Myometrial cell (primary cell): Measurements from ENCODE around the genes BICC1 and PHYHIPL.

DNA sequence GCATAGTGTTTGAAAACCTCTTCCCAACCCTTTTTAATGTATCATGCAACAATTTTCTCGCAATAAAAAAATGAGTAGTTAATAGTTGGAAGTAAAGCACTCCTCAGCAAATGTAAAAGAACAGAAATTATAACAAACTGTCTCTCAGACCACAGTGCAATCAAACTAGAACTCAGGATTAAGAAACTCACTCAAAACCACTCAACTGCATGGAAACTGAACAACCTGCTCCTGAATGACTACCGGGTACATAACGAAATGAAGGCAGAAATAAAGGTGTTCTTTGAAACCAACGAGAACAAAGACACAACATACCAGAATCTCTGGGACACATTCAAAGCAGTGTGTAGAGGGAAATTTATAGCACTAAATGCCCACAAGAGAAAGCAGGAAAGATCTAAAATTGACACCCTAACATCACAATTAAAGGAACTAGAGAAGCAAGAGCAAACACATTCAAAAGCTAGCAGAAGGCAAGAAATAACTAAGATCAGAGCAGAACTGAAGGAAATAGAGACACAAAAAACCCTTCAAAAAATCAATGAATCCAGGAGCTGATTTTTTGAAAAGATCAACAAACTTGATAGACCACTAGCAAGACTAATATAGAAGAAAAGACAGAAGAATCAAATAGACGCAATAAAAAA is 135.8 kb downstream of the PRKG1 start:
- RAMPAGE, long total RNA: no peak

GRCh38 chr10:51382812-51383428 is 308.6 kb downstream of the PRKG1 start:
- RAMPAGE, long total RNA: no peak

- RAMPAGE, long total RNA: no peak
Observed at GRCh38 chr10:51457222-51457555, 242.2 kb downstream of the CSTF2T start.

- RAMPAGE, long total RNA: no peak
Observed at GRCh38 chr10:51477463-51478221, 221.8 kb downstream of the CSTF2T start.

- RAMPAGE, long total RNA: no peak
Observed at GRCh38 chr10:51894627-51895057, 195.2 kb upstream of the CSTF2T start.

- RAMPAGE, long total RNA: no peak
Observed at GRCh38 chr10:52763163-52763692, 9.4 kb downstream of the MBL2 start.

- RAMPAGE, long total RNA: no peak
Observed at GRCh38 chr10:52771367-52771912, 1.1 kb downstream of the MBL2 start.

GRCh38 chr10:52774469-52775216 is 2.1 kb upstream of the MBL2 start:
- RAMPAGE, long total RNA: no peak

- RAMPAGE, long total RNA: no peak
Observed at GRCh38 chr10:55630884-55631832, 729.9 kb downstream of the ZWINT start.

- RAMPAGE, long total RNA: no peak
Observed at GRCh38 chr10:57992494-57993290, 275.0 kb downstream of the IPMK start.

- RAMPAGE, long total RNA: no peak
Observed at GRCh38 chr10:58052530-58052823, 215.2 kb downstream of the IPMK start.

DNA sequence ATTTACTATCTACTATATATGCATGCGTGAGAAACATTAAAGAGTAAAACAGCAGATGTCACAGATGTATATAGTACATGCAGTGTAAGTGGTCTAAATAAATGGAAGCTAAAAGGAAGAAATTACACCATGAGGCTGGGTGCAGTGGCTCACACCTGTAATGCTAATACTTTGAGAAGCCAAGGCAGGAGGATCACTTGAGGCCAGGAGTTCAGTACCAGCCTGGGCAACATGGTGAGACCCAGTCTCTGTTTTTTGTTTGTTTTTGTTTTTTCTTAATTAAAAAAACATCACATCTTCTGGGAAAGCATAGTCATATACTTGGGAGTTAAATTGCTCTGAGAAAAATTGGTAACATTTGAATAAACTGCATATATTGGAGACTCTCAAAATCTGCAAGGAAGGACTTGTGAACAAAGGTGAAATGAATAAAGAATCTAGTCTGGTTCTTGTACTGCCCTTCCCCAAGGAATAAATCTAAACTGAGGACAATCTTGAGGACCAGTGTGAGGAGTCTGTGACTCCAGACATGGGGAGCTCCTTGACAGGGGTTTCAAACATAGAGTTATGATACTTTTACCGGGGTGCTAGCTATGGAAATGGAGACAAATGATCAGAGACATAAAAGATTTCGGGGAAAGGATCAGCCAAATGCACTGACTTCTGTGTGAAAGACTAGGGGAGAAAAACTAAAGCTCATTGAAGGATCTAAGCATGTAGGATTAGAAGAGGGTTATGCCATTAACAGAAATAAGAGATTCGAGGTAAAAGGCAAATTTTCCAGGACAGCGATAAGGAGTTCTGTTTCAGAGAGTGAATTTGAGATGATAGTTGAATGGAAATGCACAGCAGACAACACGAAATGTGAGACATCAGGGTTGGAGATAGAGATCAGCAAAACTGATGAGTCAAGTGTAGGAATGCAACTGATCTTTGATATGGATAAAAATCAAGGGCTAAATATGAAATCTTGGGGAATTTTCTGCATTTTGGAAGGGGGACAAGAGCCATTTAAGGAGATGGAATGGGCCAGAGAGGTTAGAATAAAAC is 11.1 kb downstream of the CISD1 start:
- RAMPAGE, long total RNA: no peak

GRCh38 chr10:58512561-58513622 is at the start of gene BICC1:
Gene BICC1, plus strand, starts transcription at chr10:58512872.
- RAMPAGE, long total RNA: no peak

- RAMPAGE, long total RNA: no peak
Observed at GRCh38 chr10:58638363-58638905, 125.8 kb downstream of the BICC1 start.

GRCh38 chr10:58715160-58715963 is 202.7 kb downstream of the BICC1 start:
- RAMPAGE, long total RNA: no peak

DNA sequence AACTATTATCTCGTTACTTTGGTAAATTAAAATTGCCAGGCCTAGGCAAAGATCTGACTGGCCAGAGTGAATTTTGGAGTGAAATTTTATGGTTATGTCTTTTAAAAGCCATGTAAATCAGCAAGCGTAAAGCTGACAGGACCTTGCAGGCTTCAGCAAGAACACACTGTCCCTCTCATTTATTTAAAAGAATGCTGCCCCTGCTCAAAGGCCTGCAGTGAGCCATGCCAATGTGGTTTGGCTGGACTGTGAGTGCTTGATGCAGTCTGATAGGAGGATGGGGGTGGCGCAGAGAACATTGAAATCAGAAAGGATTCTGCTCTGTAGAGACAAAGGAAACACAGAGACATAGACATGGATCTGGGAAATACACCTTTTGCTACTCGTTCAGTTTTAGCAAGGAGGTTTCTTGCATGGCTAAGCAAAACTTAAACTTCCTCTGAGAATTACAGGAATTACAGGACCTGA is 177.1 kb upstream of the PHYHIPL start:
- RAMPAGE, long total RNA: no peak

DNA sequence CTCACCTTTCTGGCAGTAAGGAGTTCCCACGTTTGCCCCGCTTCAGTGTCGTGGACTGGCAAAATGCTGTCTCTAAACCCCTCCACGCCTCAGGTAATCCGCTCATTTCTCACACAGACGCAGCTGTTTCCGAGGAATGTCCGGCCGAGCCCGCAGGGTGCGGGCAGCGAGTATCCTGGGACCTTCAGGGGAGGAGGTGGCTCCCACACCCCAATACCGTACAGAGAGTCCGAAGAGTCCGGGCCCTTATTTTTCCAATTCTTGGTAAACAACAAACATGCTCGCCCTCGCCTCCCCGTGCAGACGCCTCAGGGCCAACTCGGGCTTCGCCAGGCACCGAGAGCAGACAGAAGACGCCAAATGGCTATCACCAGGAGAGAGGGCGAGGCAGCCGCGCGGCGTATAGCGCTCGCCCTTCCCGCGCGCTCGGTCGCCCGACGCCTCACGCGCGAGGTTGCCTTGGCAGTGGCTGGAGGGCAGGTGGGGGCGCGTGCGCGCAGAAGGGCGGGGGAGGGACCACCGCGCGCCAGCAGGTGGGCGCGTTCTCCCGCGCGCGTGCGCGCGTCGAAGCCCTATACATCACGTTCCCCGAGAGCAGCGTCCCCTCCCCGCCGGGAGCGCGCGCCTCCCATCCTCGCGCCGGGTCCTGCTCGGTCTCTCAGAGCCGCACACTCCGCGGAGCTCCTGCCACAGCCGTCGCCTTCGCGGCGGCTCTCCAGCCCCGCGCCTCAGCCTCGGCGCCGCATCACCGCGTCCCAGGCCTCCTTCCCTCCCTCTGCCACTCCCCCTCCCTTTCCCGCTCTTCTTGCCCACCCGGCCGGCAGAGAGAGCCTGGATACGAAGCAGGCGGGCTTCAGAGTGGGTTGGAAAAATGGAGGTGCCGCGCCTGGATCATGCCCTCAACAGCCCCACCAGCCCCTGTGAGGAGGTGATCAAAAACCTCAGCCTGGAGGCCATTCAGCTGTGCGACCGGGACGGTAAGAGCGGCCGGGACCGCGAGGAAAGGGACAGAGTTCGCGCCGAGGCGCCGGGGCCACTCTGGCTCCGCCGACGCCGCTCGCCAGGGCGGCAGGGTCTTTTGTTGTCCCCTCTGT is at the start of gene PHYHIPL:
TSS of gene PHYHIPL (plus strand) at position 661 of the 1,094 bp plus-strand sequence.
- RAMPAGE, long total RNA: no peak

- RAMPAGE, long total RNA: no peak
Observed at GRCh38 chr10:59725736-59726157, 16.1 kb upstream of the SLC16A9 start.

- RAMPAGE, long total RNA: no peak
Observed at GRCh38 chr10:59785226-59785483, 31.9 kb upstream of the MRLN start.

DNA sequence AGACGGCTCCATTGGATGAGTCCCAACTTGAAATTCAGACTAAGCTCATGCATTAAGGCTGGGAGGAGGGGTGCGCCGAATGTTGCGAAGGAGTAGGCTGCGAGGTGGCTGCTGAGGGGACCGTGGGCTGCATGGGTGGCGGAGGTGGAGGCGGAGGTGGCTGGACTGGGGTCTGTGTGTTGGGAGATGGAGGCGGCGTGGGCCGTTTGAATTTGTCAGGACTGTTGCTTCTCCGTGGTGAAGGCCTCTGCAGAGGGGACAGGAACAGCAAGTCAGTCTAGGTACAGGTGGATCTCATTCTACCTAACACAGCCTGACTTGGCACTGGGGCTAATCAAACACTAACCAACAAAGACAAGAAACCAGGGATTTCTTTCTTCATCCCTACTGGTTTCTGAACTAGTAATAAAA is 39.6 kb upstream of the MRLN start:
- RAMPAGE, long total RNA: no peak